ENCODE measurements around the genes DMAC1 and NFIB.

DNA sequence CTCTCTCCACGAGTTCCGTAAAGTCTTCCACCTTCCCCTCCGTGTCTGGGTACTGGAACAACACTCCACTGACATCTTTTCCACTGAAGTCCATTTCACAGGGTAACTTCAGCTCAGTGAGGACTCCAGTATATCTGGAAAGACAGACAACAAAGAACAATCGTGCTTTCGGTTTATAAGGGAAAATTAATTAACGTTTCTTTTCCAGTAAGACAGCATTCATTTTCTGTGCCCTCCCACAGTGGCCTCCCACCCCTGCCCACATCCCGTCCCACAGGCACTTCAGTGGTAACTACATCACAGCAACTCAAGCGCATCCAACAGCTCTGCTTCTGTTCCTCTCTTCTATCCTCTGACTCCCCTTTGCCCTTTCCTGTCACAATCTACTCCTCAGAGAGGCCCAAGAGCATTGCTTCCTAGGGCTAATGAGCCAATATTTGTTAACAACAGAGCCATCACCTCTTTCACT is 40.4 kb downstream of the GLDC start:
- PRO-cap = no peak

DNA sequence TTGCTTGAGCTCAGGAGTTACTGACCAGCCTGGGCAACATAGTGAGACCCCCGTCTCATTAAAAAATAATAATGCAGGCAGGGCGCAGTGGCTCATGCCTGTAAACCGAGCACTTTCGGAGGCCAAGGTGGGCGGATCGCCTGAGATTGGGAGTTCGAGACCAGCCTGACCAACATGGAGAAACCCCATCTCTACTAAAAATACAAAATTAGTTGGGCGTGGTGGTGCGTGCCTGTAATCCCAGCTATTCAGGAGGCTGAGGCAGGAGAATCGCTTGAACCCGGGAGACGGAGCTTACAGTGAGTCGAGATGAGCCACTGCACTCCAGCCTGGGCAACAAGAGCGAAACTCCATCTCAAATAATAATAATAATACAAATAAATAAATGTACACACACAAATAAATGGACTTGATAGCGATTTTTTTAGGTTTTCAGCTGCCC is 36.8 kb upstream of the GLDC start:
- PRO-cap = no peak

DNA sequence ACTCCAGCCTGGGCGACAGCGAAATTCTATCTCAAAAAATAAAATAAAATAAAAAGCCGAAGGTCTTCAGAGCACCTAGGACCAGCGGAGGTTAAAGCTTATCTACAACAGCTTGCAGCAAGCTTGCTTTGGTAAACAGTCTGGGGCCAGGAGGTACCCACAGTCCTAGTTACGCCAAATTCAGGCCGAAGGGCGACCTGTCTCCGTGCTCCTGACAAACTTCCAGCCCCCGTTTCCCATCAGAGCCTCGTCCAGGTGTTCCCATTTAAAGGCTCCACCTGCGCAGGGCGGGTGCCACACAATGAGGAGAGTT is 42.2 kb upstream of the KDM4C start:
- PRO-cap = no peak

GRCh38 chr9:7799091-7800233 is at the start of gene DMAC1:
TSS of gene DMAC1 (minus strand) at chr9:7799778.
- PRO-cap = bidirectional peak, plus-strand start at chr9:7799452, minus-strand start at chr9:7799327; bidirectional peak, plus-strand start at chr9:7799892, minus-strand start at chr9:7799768

DNA sequence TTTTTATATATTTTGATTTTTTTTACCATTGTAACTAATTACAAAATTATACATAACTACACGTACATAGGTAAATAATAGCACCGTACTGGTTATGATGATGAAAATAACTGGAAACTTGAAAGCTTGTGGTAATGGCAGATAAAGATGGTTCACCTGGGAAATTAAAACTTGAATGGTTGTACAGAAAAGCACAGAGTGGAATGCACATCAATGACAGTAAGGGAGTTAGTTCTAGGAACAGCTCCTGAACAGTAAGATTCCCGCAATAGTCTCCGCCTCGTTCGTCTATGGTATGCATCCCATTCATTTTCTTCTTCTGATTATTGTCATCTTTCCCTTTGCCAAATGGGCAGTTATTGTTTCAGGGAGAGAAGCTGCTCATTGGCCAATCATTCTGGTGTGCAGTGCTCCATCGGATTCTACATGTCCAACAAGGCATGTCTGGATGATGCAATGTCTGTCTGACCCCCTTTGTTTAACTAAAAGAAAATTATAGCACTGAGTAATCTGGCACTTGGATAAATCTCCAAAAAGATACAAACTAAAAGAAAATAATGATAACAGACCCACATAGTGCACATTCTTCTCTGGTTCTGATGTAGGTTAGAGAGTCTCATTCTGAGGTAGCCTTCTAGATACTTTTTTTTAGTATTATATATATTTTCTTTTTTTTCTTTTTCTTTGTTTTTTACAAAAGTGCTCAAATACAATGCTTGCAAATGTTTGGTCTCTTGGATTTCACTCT is 515.6 kb upstream of the DMAC1 start:
- PRO-cap = no peak

DNA sequence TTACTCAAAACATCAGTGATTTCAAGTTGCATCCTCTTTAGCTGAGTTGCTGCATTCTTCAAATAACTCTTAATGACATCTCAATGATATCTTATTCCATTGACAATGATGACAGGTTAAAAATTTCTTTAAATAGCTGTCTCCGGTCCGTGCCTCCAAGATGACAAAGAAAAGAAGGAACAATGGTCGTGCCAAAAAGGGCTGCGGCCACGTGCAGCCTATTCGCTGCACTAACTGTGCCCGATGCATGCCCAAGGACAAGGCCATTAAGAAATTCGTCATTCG is 1291.1 kb upstream of the DMAC1 start:
- PRO-cap = unidirectional peak, plus-strand start at position 139 of the sequence

DNA sequence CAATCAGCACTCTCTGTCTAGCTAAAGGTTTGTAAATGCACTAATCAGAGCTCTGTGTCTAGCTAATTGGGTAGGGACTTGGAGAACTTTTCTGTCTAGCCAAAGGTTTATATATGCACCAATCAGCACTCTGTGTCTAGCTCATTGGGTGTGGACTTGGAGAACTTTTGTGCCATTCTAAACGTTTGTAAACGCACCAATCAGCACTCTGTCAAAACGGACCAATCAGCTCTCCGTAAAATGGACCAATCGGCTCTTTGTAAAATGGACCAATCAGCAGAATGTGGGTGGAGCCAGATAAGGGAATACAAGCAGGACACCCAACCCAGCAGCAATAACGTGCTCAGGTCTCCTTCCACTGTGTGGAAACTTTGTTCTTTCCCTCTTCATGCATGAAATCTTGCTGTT is 298.6 kb upstream of the PTPRD start:
- PRO-cap = no peak

GRCh38 chr9:13102551-13103264 is 176.8 kb downstream of the MPDZ start:
- PRO-cap = no peak

- PRO-cap = no peak
These were observed 144.0 kb downstream of the MPDZ start for GRCh38 chr9:13135333-13136145.

- PRO-cap = no peak
These were observed 104.6 kb downstream of the MPDZ start for GRCh38 chr9:13174876-13175276.

DNA sequence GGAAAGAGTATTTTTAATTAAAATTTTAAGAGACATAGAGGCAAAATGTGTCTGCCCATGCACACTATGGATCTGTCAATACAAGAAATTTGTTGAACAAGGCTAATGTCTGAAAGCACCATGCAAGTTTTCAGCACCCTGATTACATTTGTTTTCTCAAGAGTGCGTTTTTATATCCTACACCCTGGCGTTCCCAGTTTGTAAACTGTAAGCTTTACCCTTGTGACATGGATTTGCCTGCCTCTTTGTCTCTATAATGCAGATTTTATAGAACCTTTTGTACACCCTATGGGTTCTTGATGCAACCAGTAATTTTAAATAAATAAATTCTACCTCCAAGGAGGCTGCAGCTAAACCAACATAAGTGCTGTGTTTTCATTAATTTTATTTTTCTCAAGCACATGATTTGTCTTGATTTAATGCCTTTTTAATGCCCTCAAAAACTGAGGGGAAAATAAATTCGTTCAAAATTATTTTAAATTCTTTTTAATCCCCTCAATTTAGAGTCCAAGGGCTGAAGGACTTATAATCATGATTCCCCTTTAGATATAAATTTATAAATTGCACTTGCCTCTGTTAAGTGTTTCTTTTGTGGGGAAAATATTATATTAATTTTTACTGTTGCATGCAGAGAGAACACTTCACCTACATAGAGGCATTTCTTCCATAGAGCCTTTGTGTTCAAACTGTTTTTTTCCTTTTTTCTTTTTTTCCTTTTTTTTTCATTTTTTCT is 226.9 kb downstream of the NFIB start:
- PRO-cap = no peak

GRCh38 chr9:14281806-14282005 is 32.2 kb downstream of the NFIB start:
- PRO-cap = no peak

- PRO-cap = unidirectional peak, plus-strand start at chr9:14313744; bidirectional peak, plus-strand start at chr9:14314256, minus-strand start at chr9:14314139
These were observed at the start of gene NFIB for GRCh38 chr9:14313420-14314205. TSS of gene NFIB (minus strand) at chr9:14314141.

DNA sequence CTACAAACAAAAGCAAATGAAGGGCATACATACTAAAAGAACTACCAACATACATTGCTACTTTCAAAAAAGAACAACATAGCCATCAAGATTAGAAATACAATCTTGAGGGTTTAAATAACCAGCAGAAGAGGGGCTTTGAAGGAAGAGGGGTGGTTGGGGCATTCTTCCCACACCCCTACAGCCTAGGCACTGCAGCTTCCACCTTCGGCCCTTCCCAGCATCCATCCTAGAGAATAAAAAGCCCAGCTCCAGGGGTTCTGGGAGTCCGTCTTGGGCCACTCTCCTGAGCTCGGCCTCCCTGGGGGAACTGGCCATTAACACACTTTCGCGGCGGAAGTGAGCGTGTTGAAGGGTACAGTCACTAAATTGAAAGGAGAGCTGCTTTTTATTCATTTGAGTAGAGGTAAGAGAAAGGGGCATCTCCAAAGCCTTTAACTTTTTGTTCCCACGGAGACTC is 30.9 kb upstream of the NFIB start:
- PRO-cap = no peak

GRCh38 chr9:14537438-14537713 is 155.9 kb downstream of the ZDHHC21 start:
- PRO-cap = no peak

- PRO-cap = no peak
These were observed 44.7 kb downstream of the ZDHHC21 start for GRCh38 chr9:14648459-14648978.

- PRO-cap = no peak
These were observed 57.0 kb upstream of the CER1 start for GRCh38 chr9:14779367-14780162.

GRCh38 chr9:15293540-15294347 is 13.3 kb downstream of the TTC39B start:
- PRO-cap = no peak

DNA sequence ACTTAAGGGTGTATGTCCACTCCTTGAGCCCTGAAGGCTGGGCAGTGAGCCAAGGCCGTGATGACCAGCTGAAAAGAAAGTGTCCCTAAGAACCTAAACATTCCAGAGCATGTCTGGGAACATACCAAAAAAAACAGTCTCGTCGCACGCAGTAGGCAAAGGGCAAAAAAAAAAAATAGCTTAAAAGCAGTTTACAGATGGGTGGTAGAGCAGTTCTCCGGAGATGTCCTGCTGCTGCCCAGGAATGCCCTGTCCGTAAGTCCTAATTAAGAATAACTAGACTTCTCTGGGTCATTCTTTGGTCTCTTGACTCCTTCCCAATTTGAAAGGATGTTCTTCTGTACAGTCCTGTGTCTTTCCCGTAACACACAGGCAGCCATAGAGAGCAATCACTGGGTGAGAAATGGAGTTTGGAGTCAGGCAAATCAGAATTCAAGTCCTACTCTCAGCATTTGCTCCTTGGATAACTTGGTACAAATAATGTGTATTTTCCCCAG is 21.2 kb upstream of the SNAPC3 start:
- PRO-cap = no peak

- PRO-cap = no peak
These were observed 18.6 kb downstream of the CCDC171 start for GRCh38 chr9:15571529-15571793.